Occipital lobe (tissue), 2 donors: ENCODE data around the genes COL3A1, ASDURF and C2orf88.

GRCh38 chr2:188786277-188786661, 187.9 kb upstream of the COL3A1 start:
- RAMPAGE, long total RNA, result no peak

DNA sequence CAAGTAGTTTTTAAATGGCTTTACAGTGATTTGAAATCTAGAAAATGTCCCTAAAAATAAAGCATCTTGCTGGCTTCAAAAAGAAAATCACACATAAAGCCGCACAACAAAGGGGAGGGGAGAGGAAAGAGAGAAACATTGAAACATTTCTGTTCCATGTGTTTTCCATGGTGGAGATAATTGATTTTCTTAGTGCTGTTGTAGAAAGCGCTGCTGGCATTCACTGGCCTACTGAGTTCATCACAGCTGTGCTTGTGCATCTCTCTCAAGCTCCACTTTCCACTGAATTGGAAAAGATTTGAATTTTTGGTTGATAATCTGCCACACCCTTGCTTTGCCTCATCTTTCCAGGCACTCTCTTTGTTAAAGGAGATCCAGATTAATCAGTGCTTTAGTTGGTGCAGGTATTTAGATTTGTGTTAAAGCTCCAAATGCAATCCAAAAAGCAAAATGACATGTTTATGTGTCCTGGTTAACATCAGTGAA, 2.8 kb upstream of the COL3A1 start:
- RAMPAGE, long total RNA, result no peak

DNA sequence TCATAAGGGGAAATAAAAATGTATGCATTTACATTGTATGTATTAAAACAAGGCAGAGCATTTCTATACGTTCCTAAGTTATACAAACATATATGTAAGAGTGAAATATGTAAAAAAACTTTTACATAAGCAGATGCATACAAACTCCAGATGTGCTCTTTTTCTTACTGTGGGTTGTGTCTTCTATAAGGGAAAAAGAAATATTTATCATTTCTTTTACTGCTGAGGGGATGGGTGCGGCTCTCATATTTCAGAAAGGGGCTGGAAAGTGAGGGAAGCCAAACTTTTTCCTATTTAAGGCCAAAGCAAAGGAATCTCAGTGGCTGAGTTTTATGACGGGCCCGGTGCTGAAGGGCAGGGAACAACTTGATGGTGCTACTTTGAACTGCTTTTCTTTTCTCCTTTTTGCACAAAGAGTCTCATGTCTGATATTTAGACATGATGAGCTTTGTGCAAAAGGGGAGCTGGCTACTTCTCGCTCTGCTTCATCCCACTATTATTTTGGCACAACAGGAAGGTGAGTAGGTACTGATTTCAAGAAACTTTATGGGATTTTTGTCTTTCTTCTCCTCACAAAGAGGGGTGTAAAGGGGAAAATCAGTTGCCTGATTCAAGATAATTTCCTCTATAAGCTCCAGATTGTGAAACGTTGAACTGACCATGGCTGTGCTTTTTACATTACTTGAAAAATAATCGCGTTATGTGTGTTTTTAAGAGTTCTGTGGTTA, at the start of gene COL3A1:
COL3A1 (plus strand) TSS at position 322 of the 728 bp plus-strand sequence.
- RAMPAGE, long total RNA, result start-site peak on the plus strand centred at position 363 of the sequence, 86 bp wide, 992 and 2,244 reads in 2 replicates

- RAMPAGE, long total RNA, result no peak
These were observed 12.7 kb downstream of the COL3A1 start for GRCh38 chr2:188986881-188987249.

DNA sequence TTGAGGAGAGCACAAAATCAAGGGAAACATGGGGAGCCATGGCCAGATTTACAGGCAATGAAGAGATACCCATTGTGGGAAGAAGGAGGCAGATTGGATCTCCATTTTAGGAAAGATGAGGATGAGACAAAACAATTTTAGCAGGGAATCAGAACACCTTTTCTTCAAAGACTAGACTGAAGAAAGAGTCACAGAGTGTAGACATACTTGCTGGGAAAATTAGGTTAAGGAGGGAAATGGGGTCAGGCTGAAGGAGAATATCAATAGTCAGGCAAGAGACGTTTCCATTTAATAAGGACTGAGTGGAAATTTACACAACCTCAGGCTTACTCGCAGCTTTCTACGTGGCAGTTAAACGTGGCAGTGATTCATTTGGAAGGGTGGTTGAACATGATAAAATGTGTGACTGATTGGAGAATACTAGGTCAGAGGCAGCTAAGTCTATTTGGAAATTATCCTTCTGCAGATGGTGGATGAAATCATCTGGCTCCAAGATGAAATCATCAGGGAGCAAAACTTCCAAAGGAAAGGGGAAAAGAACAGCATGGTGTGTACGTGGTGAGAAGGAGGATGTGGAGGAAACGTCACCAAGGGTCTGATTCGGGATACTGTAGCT, 47.7 kb downstream of the COL3A1 start:
- RAMPAGE, long total RNA, result no peak

GRCh38 chr2:189160481-189161099, 19.0 kb downstream of the COL5A2 start:
- RAMPAGE, long total RNA, result no peak

DNA sequence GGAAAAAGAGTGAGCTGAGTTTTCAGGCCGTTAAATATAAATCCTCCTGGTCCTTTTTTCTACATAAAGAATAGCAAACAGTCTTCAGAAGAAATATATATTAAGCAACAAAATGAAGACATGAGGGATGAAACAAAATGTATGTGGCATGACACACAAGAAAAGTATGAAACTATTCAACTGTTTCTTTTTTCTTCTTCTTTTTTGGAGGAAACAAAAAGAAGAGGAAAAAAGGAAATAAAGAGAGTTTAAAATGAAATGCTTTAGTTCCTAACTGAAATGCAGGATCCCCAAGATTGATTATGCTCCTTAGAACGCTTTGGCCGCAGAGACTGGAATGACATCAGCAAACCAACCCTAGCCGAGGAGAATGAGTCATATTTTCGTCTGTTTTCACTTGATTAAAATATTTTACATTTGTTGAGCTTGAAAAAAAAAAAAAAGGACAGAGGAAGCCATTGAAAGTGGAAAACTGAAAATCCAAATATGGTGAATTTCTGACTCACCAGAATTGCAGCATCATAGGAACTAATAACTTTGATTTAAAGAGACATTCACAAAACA, 30.5 kb upstream of the COL5A2 start:
- RAMPAGE, long total RNA, result no peak

GRCh38 chr2:189526760-189527751, 53.5 kb downstream of the SLC40A1 start:
- RAMPAGE, long total RNA, result no peak

GRCh38 chr2:189661121-189661915, at the start of gene ASDURF:
Gene ASDURF (plus strand): TSS chr2:189661459.
- RAMPAGE, long total RNA, result start-site peak on the plus strand at chr2:189661427-189661508, 3,407 and 2,286 reads in 2 replicates

DNA sequence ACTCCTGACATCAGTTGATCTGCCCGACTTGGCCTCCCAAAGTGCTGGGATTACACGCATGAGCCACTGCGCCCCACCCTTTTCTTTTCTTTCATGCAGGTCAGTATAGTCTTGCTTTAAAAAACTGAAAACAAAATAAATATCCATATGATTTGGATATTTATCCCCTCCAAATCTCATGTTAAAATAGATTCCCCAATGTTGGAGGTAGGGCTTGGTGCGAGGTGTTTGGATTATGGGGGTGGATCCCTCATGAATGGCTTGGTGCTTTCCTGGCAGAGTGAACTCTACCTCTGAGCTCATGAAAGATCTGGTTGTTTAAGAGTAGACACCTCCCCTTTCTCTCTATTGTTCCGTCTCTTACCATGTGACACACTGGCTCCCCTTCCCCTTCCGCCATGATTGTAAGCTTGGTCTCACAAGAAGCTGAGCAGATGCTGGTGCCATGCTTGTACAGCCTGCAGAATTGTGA, 1.1 kb downstream of the ANKAR start:
- RAMPAGE, long total RNA, result no peak

- RAMPAGE, long total RNA, result no peak
These were observed 7.5 kb downstream of the PMS1 start for GRCh38 chr2:189791638-189792187.

DNA sequence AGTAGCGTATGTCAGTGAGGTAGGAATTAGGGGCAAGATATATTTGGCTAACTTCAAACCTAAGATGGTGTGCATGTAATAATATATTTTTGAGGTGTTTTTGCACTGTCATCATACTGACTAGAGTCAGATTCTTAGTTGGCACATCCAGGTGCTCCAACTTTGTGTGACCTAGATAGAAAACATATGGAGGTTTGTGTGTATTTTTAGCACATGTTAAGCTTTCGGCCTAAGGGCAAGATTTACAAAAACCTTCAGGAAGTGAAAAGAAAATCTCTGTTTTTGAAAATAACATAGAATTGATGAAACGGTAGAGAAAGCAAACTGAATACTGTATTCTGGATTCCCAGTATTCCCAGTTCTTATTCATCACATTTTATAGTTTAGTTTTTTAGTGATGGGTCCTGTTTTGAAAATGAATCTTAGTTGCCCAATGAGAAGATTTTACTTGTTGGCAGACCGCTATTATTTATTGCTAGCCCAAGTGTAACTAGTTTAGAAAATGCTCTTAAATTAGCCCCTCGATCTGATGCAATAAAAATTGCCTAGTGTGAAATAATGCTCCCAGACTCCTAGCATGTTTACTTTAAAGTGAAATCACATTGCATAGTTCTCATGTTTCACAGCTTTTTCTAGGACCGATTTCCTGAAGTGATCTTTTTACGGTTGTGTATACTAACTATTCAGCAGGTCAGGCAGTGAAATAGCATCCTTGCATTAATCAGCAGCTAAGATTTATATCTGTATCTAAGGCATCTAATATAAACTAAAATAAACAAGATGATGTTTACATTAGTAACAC, 52.2 kb downstream of the PMS1 start:
- RAMPAGE, long total RNA, result no peak

- RAMPAGE, long total RNA, result no peak
These were observed at the start of gene C2orf88 for GRCh38 chr2:190180129-190181451. Gene C2orf88 (plus strand): TSS chr2:190180863.

- RAMPAGE, long total RNA, result no peak
These were observed 867 bp downstream of the INPP1 start for GRCh38 chr2:190344204-190344707.

DNA sequence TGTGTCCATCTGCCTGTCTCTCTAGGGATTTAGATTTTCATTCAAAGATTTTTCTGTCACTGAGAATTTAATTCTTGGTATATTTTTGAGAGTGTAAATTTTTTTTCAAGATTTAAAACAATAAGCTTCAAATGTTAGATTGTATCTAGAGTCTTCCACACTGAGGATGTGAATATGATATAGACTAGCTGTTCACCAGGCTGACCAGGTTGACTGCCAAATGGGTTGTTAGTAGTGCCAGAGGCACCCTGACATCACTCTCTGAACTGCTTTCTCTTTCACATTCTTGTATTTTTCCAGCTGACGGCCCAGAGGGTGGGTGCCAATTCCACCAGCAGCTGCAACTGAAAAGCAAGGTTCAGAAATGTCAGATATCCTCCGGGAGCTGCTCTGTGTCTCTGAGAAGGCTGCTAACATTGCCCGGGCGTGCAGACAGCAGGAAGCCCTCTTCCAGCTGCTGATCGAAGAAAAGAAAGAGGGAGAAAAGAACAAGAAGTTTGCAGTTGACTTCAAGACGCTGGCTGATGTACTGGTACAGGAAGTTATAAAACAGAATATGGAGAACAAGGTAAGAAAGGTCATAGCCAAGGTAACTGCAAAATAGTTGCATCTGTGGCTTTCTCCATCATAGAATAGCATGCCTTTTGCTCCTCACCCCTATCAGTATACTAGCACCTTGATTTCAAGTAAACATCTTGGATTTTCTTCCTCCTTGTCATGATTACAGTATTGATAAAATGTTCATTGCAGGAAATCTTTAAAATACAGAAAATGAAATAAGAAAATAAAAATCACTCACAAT, 16.6 kb downstream of the INPP1 start:
- RAMPAGE, long total RNA, result no peak

GRCh38 chr2:190469601-190470237, 61.6 kb downstream of the MFSD6 start:
- RAMPAGE, long total RNA, result no peak

DNA sequence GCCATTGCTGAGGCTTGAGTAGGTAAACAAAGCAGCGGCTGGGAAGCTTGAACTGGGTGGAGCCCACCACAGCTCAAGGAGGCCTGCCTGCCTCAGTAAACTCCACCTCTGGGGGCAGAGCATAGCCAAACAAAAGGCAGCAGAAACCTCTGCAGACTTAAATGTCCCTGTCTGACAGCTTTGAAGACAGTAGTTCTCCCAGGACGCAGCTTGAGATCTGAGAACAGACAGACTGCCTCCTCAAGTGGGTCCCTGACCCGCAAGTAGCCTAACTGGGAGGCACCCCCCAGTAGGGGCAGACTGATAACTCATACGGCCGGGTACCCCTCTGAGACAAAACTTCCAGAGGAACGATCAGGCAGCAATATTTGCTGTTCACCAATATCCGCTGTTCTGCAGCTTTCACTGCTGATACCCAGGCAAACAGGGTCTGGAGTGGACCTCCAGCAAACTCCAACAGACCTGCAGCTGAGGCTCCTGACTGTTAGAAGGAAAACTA, 62.9 kb downstream of the NEMP2 start:
- RAMPAGE, long total RNA, result no peak

GRCh38 chr2:190477771-190478618, 56.5 kb downstream of the NEMP2 start:
- RAMPAGE, long total RNA, result no peak

GRCh38 chr2:190492272-190492923, 42.1 kb downstream of the NEMP2 start:
- RAMPAGE, long total RNA, result no peak

GRCh38 chr2:190510022-190510429, 24.5 kb downstream of the NEMP2 start:
- RAMPAGE, long total RNA, result no peak